ReNcell CX (cell line): ENCODE data around the gene CHCT1.

DNA sequence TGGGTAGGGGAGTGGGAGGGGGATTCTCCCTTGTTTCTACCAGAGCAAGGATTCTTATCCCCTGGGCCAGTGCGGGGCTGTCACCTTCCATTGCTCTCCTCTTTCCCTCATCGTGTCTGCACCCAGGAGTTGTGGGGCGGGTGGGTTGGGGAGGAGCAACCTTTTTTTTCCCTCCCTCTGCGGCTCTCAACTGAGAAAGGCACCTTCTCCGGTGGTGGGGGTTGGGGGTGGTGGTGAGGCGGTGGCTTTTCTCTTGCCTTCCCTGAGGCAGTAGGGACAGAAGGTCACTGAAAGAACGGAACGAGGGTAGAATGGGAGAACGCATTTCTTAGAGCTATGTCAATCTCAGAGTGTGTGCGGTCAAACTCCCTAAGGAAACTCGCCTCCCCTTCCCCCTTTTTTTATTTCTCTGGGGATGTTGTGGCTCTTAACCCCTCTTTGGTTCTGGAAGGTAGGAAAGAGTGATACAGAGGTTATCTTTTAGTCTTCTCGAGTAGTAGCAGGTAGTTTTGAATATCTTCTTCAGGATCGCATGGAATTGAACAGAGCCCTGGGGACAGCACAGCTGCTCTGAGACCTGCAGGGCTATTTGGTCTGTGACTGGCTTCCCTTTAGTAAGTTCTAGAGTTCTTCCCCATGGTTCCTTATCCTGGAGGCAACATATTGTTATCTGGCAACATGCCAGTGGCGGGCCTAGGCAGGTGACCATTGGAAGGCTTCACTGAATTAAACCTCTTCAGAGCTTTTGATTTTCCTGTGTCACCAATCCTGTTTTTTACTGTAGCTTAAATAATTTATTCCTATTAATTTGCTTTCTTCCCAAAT is 1.0 kb downstream of the CLTC start:
- PRO-cap: bidirectional peak, plus-strand start at position 220 of the sequence, minus-strand start at position 114 of the sequence

GRCh38 chr17:59698758-59699469 is 8.3 kb downstream of the PTRH2 start:
- PRO-cap: no peak

DNA sequence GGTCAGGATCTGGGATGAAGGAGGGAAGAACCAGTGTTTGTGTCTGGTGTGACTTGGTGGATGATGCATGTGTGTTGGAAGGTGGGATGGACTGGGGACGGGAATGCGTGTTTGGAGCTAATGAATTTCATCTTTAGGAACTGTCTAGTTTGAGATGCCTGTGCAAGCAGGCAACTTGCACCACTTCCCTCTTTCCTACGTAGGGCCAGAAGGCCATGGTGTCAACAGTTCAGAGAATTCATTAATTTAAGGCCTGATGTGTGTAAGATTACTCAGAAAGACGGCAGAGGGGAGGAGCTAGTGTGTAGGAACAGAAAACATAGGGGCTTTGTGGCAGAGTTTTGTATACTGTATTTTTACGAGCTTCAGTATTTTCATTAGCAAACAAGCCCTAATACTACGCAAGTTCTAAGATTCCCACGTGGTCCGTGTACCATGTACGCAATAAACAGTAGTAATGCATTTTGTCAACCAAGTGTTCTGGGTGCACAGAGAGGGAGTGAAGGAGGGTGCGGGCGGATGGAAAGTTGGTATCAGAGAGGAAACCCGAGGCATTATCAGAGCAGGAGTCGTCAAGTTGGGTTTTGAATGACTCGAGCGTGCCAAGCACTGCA is 705 bp downstream of the HEATR6 start:
- PRO-cap: no peak

- PRO-cap: no peak
These were observed 1.9 kb upstream of the CA4 start for GRCh38 chr17:60147986-60148234.

DNA sequence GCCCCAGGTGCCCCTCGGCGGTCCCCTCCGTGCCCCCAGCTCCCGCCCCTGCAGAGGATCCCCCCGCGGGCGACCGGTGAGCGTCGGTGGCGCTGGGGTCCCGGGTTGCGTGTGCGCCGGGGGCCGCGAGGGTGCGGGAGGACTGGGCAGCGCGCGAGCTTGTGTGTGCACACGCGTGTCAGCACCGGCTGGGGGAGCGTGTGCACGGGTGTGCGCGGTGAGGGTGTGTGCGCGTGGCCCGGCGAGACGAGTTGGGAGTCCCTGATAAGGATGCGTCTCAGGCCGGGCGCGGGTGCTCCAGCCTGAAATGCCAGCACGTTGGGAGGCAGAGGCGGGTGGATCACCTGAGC is 313 bp downstream of the CA4 start:
- PRO-cap: no peak

DNA sequence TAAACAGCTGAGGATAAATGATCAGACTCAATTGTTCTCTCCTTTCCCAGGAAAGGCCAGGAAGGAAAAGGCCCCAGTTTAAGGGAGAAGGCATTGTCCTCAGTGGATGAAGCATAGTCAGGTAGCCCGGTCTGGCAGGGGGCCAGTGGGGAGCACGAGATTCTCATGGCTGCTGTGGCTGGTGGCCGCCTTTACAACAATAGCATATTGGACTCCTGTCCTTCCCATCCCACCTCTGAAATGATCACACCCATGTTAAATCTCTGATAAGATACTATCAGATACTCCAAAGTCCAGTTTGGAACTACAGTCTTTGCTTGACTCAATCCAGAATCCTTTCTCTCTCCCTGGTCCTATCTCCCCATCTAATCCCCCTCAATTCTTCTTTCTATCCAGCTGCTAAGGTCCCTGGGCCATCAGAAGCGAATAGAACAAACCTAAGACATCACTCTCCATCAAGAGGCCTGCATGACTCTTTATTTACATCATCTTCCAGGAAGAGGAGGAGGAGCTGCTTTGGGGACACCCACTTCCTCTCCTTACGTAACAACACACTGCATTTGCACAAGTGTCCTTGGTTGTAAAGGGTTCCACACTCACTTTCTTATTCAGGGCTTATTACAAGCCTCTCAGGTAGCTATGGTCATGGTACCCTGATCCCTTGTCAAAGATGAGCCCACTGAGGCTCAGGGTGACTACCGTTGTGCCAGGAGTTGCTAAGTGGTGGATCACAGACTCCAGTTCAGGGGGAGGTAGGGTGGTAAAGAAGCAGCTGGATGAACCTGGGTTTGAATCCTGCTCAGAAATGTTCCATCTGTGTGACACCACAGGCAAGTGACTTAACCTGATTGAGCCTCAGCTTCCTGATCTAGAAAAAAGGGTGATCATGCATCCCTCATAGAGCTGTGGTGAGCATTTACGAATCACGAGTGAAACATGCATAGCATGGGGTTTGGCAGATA is 20.7 kb downstream of the CA4 start:
- PRO-cap: no peak

- PRO-cap: no peak
These were observed 97.1 kb downstream of the CA4 start for GRCh38 chr17:60246744-60247371.

GRCh38 chr17:60422234-60422734 is at the start of gene CHCT1:
Gene CHCT1, plus strand, starts transcription at chr17:60422489.
- PRO-cap: no peak

DNA sequence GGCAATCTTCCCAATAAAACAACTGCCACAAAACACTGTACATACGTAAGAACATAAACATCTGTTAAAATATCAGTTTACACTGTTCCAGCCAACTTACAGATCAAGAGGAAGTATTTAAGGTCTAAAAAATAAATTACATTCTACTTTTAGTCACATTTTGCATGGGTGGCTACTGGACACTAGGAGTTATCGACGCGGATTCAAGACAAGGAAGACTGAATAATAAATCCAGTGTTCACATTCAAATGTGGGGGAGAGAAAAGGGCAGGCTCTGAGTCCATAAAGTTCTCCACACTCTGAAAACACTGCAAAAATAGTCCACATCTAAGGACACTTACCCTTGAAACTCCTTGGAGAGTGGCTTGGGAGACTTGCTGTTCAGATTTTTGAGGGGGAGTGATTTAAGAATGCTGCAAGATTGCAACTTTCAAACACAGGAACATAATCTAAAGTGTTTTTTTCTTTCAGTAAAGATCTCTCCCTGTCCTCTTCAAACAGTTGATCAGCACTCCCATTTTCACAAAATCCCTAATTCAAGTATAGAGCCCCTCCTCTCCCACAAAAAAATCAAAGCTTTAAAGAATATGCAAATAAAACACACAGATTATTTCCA is 1.3 kb downstream of the APPBP2 start:
- PRO-cap: no peak

GRCh38 chr17:61128565-61129266 is 270.9 kb upstream of the TBX2 start:
- PRO-cap: no peak

GRCh38 chr17:61149666-61150515 is 249.8 kb upstream of the TBX2 start:
- PRO-cap: no peak

DNA sequence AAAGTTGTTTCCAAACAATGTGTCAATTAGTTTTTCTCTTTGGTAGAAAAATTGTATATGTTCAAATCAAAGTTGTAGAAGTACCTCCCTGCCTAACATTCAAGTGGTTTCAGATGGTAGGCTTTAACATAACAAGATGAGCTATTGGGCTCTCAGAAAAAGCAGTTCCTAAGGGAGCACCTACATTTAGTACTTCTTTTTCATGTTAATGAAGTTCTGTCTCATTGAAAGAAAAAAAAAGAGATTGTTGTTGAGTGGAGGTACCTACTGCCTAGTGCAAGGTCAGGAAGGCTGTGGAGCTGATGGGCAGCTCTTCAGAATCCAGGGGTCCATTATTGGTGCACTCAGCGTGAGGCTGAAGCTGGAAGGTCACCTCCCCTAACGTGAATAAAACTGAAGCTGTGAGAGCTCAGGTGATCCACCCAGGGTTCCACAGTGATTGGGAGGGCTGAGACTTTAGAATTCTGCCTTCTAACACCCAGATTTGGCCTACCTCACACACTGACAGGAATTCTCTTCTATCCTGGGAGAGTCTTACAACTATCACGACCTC is 154.0 kb upstream of the TBX2 start:
- PRO-cap: no peak

DNA sequence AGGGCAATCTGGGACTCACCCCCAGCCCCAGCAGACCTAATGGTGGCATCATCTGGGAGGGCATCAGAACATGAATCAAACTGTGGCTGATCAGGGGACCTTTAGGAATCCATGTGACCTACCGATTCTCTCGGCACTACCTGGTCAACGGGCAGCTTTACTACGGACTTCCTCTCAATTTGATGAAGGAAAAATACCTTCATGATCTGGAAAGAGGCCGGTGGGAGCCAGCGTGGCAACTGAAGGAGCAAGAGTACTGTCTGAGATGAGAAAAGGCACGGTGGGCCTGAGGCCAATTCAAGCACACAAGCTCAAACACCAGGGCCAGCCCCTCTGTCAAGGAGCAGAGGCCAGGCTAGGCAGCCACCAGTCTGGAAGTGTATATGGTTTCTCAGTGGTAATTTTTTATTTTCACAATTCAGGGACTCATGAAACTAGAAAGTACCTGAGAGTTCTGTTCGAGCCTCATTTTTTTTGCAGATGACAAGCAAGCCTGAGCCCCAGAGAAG is 5.1 kb upstream of the TBX2 start:
- PRO-cap: no peak

GRCh38 chr17:61403840-61404996 is 4.6 kb downstream of the TBX2 start:
- PRO-cap: no peak

DNA sequence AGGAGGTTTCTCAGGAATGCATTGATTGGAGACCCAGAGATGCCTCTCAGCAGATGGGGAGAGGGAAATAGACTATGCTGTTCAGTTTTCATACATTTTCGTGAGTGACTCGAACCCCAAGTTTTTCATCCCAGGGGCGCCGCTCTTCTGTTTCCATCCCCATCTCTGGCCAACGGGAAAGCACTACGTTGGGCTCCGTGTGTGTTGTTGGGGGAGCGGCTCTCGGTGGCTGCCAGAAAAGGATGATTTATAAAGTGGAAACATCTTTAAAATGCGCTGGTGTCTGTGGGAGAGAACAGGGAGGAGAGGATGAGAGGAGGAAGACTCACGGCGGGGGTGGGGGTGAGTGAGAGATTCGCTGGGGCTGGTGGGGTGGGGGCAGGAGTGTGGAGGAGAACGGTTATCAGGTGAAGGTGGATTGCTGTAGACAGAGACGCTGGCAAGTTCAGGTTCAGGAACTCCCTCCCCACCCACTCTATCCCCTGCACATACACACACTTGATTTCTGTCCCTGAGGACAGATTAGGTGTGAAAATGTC is 5.8 kb downstream of the TBX4 start:
- PRO-cap: no peak

DNA sequence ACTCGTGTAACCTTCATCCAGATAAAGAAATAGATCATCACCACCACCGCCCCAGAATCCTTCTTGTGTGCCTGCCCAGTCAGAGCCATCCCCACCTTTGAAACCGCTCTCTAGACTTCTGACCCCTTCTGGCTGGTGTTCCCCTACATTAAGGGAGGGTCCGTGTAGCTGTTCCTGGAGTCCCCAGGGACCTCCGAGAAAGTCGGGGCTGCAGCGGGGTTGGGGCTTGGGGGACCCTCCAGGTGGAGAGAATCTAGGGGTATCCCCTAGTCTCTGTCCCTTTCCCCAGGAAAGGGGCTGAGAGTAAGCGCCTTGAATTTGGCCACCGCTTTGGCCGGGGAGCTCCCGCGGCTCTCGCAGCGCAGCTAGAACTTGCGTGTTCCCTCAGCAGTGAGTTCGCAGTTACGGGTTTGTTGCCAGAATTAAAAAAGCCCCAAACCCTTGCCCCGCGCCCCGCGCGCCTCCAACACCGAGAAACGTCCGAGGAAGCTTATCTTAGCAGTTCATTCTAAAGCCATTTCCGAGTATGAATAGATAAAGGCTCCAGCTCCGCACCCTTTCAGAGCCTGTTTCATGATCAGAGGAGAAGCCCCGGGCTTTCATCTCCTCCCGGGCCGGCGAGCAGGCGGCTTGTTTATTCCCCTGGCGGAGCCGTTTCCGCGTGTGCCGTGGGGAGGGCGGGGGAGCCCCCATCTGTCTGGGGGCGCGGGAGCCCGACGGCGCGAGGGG is 9.6 kb downstream of the TBX4 start:
- PRO-cap: no peak

- PRO-cap: no peak
These were observed 43.0 kb downstream of the TBX4 start for GRCh38 chr17:61494776-61496021.

DNA sequence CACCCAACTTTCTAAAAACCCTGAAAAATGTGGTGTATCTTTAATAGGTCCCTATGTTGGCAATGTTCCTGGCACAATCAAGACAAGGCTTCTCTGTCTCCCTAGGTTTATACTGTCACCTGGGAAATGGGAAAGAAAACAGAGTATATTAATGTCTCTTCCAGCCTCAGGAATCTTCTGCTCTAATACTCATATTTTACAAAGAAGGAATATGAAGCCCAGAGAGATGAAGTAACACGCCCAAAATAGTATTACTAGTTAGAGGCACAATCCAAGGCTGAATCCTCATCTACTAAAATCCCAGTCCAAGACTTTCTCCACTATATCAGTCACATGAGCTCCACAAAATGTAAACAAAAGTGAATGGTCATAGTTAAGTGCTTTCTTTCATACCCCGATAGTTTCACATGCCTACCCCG is 1.1 kb downstream of the INTS2 start:
- PRO-cap: no peak

DNA sequence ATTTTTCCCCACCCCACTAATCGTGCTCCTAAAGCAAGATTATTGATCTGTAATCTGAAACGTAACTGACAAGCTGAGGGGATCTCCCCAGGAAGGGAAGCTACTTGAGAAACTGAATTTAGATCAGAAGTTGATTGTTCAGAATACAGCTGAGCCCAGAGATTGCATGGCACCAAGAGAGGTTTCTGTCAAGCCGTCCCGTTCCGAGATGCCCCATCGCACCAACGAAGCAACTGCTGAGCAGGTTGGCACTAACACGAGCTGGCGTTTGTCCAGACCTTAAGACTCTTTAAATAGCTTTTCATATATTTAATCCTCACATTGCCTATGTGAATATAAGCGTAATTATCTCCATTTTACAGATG is 20.1 kb upstream of the TLK2 start:
- PRO-cap: no peak

- PRO-cap: bidirectional peak, plus-strand start at chr17:62478436, minus-strand start at chr17:62478436; bidirectional peak, plus-strand start at chr17:62478844, minus-strand start at chr17:62478568
These were observed 531 bp upstream of the TLK2 start for GRCh38 chr17:62477797-62478791.